ENCODE data around the gene SERPINA6.

GRCh38 chr14:93431341-93431632 lies 548 bp downstream of the UNC79 start:
- PRO-cap: no peak

GRCh38 chr14:93702643-93703044 lies 85.6 kb downstream of the PRIMA1 start:
- PRO-cap: no peak

DNA sequence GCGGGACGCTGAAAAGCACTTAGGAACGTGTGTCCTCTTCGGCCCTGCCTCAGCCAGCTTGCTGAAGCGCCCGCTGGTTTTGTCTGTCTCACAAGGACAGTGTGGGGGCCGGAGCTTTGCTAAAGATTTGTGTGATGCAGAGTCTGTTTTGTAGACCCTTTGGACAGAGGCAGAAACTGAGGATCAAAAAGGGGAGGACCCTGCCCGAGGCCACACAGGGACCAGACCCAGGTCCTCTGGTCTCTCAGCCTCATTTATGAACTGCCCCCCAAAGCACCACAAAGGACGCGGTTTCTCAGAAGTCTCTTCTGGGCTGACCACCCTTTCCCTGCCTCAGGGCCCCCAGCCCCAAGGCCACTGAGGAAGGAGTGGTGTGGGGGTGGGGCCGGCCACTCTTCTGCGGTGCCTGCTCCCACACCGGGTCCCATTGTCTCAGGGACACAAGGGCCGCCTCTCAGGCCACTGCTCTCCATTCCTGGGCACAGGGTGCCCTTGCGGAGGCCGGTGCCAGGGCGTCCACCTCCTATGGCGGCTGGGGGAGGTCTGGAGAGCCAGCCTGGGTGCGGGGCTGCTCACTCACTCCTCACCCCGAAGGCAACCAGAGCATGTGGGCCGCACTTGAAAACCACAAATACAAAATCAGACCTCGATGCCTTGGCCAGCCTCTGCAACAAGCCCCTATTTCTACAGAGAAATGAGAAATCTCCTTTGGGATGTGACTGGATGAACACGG lies 44.2 kb downstream of the PRIMA1 start:
- PRO-cap: no peak

- PRO-cap: no peak
Observed at GRCh38 chr14:93978736-93979298, 2.4 kb upstream of the ASB2 start.

DNA sequence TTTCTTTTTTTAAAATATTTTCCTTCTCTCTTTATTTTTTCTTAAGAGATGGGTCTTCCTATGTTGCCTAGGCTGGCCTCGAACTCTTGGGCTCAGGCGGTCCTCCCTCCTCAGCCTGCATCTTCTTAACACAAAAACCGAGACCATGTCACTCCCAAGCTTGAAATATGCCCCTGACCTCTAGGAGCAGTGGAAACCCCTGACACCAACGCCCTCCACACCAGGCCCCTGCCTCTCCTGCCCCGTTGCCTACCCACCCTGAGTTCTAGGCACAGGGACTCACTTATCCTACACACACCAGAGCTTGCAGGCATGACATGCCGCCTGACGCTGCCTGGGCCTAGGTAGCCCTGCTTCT lies 15.3 kb downstream of the OTUB2 start:
- PRO-cap: no peak

DNA sequence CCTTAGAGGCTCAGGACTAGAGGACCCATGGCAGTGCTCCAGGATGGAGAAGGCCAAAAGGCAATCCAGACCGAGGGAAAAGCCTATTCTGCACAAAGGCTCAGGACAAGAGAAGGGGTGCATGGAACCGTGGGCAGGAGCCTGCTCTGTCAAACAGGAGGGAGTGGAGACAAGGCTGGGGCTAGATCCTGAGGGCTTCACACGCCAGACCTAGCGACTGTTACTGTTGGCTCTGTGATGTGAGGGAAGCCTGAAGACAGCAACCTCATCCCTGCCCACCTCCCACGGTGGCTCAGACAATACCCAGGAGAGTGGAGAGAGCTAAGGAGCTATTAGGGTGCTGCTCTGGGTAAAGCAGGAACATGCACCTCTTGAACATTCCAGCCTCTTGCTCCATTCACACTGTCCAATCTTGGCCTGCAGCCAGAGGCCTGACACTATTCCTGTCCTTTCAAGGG lies 24.2 kb downstream of the OTUB2 start:
- PRO-cap: no peak

- PRO-cap: no peak
Observed at GRCh38 chr14:94162085-94162301, 12.1 kb upstream of the PPP4R4 start.

- PRO-cap: no peak
Observed at GRCh38 chr14:94291280-94291860, 1.7 kb downstream of the SERPINA10 start.

DNA sequence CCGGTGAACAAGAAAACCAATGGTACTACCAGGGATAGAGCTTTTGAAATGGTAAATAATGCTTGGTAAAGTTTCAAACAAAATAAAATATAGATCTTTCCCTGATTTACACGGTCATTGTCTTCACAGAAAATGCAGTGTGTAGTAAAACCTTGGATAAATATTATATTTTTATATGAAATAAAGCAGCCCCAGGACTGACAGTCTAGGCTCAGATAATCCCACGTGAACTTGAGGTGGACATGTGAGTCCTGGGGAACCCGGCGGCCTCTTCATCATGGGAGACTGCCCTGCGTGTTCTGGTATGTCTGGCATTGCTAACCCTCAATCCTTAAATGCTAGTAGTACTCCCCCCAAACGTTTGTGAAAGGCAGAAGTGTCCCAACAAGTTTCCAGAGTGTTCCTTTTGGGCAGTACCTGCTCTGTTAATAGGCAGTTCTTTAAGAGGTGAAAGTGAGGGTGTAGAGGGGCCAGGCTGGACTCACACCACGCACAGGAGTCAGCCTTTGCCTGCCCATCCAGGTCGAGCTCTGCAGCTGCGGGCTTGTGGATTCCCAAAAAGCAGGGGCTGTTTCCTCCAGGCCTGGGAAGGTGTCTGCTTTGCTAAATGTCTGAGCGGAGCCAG lies 1.1 kb upstream of the SERPINA10 start:
- PRO-cap: no peak

DNA sequence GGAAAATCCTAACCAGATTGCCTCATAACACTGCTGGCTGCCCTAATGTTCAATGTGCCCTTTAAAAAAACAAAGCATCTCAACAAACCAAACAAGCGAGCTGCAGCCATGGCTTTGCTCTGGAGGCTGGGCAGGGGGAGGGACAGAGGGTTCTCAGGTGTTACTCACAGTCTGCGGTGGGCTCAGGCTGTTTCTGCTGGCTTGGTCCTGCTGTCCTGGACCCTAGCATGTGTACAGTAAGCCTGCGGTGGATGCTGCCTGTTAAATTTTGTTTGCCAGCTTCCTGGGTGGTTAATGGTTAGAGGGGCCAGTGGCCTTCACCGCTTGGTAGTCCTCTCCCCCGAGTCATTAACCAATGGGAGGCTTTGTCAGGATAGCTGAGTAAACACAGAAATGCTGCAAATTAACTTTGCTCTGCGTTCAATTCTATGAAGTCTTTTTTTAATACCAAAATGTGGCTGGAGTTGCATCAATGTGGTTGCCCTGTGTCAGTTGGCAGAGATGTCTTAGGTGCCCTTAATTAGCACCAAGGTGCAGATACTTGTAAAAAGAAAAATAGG lies at the start of gene SERPINA6:
SERPINA6 (minus strand) TSS at position 238 of the 560 bp plus-strand sequence.
- PRO-cap: unidirectional peak, minus-strand start at position 235 of the sequence

- PRO-cap: no peak
Observed at GRCh38 chr14:94376236-94376474, 12.2 kb downstream of the SERPINA1 start.

DNA sequence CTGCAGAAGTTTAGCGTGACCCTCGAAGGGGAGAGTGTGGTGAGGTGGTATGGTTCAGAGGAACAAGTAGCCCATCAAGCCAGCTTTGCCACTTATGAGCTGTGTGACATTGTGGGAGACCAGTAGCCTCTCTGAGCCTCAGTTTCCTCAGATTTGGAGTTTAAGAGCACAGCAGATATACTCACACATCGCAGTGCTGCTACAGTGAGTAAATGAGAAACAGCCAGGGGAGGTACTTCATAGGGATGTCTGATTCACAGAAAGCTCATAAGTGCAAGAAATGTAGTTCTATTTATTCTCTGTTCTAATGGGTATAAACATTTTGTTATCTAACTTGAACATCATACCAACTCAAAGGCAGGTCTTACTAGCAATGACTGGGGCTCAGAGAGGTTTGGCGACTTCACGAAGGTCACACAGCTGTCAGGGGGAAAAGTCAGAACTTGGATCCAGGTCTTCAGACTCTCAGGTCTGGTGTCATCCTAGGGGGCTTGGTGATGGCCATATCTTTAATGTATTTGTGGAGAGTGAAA lies 11.9 kb downstream of the SERPINA1 start:
- PRO-cap: no peak

- PRO-cap: no peak
Observed at GRCh38 chr14:94381399-94382297, 6.8 kb downstream of the SERPINA1 start.

DNA sequence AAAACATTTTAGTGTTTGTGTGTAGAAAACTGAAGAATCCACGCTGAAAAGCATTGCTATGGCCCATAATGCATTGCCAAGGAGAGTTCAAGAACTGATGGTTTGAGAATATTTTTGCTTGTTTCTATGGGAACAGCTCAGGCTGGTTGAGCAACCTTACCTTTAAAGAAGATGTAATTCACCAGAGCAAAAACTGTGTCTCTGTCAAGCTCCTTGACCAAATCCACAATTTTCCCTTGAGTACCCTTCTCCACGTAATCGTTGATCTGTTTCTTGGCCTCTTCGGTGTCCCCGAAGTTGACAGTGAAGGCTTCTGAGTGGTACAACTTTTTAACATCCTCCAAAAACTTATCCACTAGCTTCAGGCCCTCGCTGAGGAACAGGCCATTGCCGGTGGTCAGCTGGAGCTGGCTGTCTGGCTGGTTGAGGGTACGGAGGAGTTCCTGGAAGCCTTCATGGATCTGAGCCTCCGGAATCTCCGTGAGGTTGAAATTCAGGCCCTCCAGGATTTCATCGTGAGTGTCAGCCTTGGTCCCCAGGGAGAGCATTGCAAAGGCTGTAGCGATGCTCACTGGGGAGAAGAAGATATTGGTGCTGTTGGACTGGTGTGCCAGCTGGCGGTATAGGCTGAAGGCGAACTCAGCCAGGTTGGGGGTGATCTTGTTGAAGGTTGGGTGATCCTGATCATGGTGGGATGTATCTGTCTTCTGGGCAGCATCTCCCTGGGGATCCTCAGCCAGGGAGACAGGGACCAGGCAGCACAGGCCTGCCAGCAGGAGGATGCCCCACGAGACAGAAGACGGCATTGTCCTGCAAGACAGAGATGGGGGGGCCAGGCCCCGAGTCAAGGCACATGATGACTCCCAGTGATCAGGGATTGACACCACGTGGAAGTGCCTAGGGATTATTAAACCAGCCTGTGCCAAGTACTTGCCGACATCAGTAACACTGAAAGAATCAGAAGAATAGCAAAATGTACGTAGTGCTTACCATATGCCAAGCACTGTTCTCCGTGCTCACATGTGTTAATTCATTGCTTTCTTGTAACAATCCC lies 5.6 kb downstream of the SERPINA1 start:
- PRO-cap: no peak

GRCh38 chr14:94392055-94393137 lies 4.0 kb upstream of the SERPINA1 start:
- PRO-cap: no peak

- PRO-cap: no peak
Observed at GRCh38 chr14:94480856-94481117, 4.8 kb upstream of the SERPINA9 start.

- PRO-cap: no peak
Observed at GRCh38 chr14:94582410-94582963, 1.3 kb downstream of the SERPINA5 start.

- PRO-cap: no peak
Observed at GRCh38 chr14:94582964-94583356, 1.7 kb downstream of the SERPINA5 start.

GRCh38 chr14:94601804-94602641 lies 10.2 kb upstream of the SERPINA3 start:
- PRO-cap: no peak

DNA sequence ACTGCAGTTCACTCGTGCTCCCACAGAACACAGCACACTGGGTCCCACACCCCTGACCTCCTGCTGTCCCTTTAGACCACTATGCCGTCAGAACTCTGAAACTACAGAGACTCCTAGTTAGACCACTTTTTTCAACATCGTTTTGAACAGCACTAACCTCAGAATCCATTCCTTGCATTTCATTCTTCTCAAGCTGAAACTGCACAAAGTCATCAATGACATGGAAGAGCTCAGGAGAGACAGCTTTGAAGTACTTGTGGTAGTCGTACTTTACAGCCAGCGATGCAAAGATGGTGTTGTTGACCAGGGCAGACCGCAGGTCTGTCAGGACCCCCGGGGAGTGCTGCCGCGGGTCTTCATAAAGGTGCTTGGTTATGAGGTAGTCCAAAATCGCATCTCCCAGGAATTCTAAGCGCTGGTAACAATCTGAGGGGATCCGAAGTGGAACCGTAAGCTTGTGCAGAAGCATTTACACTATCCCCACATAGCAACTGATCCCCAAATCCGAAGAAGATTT lies 63.5 kb downstream of the DICER1 start:
- PRO-cap: no peak

Measured in bile duct (tissue), 1 donor.